Cerebellum (tissue), 5 donors: Measurements from ENCODE around the genes SYT4, EPG5 and C18orf25.

GRCh38 chr18:41695443-41695991 is 259.5 kb upstream of the PIK3C3 start:
- PRO-cap, 3 experiments, result no peak in any of the 3 experiments
- RAMPAGE, long total RNA, result no peak

DNA sequence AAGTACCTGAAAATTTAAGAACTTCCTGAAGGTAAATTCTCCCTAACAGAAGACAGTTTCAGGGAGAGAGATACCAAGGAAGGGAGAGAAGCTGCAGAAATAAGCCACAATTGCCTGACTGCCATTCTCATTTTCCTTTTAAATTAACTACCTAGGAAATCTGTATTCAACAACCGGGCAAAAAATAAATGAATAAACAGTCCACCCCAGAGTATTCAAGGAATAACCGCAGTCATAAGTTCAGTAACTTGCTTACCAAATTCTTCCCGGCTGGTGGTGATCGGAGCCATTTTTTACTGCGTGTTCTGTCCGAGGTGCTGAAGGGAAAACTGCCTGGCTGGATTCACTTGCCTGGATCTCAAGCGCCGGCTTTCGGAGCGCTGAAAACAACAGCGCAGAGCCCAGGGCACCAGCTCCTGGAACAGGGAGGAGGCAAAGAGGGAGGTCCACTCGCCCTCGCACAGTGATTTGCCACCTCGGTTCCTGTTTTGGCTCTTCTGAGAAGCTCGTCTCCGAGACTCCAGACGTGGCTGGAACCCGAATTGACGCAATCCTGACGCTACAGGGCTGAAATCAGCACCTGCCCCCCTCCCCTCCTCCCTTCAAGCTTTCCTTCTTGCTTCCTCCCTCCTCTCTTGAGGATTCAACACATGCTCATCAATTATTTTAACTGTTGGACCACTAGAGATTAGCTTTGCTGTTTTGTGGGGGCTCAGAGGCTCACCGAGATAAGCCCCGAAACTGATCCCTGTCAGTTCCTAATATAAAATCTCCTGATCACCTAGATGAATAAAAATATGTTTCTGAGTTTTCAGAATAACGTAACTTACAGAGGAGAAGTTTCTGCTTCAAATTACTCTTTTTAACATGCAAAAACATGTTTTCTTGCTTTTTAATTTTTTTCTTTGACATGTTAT is at the start of gene SYT4:
Gene SYT4 (minus strand): TSS at position 499 of the 917 bp plus-strand sequence.
- PRO-cap, 3 experiments, result peak in 3 of 3 experiments; most common plus-strand start position 523 of the sequence (in 2); most common minus-strand start position 499 of the sequence (in 3)
- RAMPAGE, long total RNA, result start-site peak on the minus strand centred at position 416 of the sequence, 233 bp wide, 915 and 498 reads in 2 replicates

GRCh38 chr18:44707842-44708234 is 27.1 kb downstream of the SETBP1 start:
- PRO-cap, 3 experiments, result no peak in any of the 3 experiments
- RAMPAGE, long total RNA, result no peak

- PRO-cap, 3 experiments, result peak in 2 of 3 experiments; most common plus-strand start chr18:44716160 (in 1); most common minus-strand start chr18:44715955 (in 1)
- RAMPAGE, long total RNA, result no peak
Measured at GRCh38 chr18:44715701-44716425, 35.2 kb downstream of the SETBP1 start.

GRCh38 chr18:44719475-44720037 is 38.9 kb downstream of the SETBP1 start:
- PRO-cap, 3 experiments, result no peak in any of the 3 experiments
- RAMPAGE, long total RNA, result no peak

DNA sequence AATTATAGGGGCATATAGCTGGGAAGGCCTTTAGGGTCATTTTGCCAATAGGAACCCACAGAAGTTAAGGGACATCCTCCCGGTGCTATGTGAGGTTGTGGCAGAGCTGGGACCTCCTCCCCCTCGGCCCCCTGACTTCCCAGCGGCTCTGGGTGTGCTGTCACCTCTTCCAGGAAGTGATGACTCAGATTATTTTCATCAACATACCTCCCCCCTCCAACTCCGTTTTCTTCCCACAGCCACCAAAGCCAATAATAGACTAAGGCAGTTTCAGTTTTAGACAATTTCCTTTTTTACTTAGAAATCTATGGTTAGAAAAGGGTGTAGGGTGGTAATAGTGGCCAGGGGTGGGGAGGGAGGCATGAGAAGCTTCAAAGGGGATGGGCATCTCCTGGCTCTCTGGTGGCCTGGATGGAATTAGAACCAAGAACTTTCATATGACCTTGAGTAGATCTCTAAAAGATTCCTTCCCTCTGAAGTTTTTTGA is 45.0 kb downstream of the SETBP1 start:
- PRO-cap, 3 experiments, result no peak in any of the 3 experiments
- RAMPAGE, long total RNA, result no peak

GRCh38 chr18:44741596-44742103 is 61.0 kb downstream of the SETBP1 start:
- PRO-cap, 3 experiments, result peak in 1 of 3 experiments; most common plus-strand start chr18:44741846 (in 1)
- RAMPAGE, long total RNA, result no peak

DNA sequence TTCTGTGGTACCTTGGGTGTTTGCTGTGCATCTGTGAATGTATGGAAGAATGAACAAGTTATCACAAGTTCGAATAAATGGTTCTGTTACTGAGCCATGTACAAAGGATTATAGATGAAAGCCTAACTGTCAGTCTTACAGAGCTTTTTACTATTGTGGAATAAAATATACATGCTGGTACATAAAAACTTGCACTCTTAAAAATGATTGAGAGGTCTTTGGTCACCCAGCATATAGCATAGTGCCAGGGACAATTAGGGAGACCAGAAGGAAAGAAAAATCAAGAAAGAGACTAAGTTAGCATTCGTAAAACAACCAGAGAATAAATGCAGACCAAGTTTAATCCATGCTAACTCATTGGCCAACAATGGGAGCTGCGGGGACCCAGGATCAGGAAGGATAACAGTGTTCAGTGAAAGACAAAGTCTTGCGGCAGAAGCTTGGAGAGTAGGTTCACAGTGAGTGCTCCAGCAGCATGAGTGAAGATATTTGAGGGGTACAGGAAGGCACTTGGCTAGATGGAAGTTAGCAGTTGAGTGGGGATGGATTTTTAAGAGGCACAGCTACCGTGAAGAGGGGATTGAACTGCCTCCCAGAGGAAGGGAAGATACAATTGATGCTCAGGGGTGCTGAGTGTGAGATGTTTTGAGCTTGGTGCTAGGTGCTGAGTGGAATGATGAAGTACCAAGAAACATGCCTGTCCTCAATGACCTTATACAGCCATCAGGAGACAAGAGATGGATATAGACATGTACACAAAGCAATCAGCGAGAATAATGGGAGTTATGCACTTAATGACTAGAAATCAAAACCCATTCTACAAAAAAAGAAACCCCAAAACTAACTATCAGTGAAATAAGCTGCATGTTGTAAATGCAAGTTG is 281.4 kb downstream of the SETBP1 start:
- PRO-cap, 3 experiments, result no peak in any of the 3 experiments
- RAMPAGE, long total RNA, result no peak

DNA sequence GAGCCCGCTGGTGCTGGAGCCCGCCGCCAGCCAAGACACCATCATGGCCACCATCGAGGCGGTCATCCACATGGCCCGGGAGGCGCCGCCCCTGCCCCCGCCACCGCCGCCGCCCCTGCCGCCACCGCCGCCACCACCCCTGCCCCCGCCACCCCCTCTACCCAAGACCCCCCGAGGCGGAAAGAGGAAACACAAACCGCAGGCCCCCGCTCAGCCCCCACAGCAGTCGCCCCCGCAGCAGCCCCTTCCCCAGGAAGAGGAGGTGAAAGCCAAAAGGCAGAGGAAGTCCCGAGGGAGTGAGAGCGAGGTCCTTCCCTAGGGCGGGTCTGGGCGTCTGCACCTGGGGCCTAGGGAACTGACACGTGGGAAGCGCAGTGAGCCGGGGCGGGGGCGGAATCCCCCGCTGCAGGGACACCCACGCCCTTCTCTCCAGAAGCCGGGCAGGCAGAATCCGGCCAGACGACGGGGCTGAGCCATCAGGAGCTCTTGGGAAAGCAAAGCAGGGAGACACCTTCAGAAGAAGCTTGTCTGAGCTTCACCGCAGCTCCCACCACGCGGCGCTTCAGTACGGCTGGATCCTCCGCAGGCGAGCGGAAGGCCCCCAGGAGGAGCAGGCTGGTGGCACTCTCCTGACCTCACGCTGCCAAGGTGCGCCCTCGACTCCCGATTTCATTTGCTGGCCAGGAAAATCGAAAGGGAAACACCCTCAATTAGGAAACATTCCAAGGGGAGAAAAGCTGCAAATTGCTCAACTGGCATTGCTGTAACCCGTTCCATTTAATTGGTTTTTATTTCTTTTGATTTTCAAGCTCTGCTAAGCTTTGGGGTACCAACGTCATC is 382.9 kb downstream of the SETBP1 start:
- PRO-cap, 3 experiments, result no peak in any of the 3 experiments
- RAMPAGE, long total RNA, result no peak

GRCh38 chr18:45324341-45324776 is 290.9 kb upstream of the SLC14A2 start:
- PRO-cap, 3 experiments, result no peak in any of the 3 experiments
- RAMPAGE, long total RNA, result no peak

DNA sequence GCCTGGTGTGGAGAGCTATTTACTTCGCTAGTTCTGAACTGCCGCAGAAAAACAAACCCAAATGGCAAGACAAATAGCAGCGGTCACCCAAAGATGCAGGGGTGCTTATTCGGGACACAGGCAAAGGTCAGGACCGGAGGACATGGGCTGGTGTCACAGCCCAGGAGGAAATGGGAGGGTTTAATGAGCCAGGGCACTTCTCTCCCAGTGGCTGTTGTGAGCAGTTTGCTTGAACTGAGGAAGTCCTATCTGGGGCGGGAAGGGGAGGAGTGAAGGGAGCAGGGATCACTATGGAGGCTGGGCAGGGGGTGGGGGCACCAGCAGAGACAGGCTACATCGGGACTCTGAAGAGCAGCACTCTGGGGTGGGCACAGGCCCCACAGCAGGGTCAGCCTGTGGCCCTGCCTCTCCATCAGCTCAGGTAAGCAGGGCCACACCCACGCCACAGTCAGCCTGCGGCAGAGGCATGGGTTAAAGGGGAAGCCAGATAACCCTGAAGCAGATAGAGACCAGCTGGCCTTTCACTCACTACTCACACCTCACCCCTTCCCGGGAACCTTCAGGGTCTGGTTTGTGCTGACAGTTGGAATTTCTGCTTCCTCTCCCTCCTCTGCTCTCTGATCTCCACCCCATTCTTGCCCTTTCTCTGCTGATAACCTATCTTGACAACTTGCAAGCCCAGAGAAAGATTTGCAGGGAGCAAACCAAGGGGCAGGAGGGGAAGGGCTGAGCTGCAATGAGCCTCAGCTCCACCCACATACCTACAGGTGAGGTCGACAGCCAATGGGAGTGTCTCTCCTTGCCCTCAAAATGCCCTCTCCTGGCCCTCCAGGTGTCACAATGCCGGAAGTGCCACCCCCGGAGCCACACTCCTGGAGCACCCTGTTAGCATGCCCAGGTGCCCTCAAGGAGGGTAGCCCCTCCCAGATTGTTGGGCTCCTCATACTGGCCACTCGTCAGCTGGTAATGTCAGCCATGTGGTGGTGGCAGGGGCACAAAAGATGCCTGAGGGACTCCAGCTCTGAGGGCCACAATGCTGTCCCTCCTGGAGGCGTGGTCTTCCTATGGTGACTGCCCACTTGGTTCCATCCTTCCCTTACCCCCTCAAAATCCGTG is 3.6 kb downstream of the SIGLEC15 start:
- PRO-cap, 3 experiments, result no peak in any of the 3 experiments
- RAMPAGE, long total RNA, result no peak

GRCh38 chr18:45838443-45839233 is 13.2 kb downstream of the SIGLEC15 start:
- PRO-cap, 3 experiments, result no peak in any of the 3 experiments
- RAMPAGE, long total RNA, result no peak

- PRO-cap, 3 experiments, result no peak in any of the 3 experiments
- RAMPAGE, long total RNA, result no peak
Measured at GRCh38 chr18:45896536-45897007, 70.6 kb downstream of the EPG5 start.

- PRO-cap, 3 experiments, result no peak in any of the 3 experiments
- RAMPAGE, long total RNA, result no peak
Measured at GRCh38 chr18:45962841-45963496, 4.2 kb downstream of the EPG5 start.

GRCh38 chr18:45967007-45967777 is at the start of gene EPG5:
Gene EPG5 (minus strand): TSS chr18:45967329.
- PRO-cap, 3 experiments, result peak in 3 of 3 experiments; most common plus-strand start chr18:45967498 (in 2); most common minus-strand start chr18:45967273 (in 2)
- RAMPAGE, long total RNA, result no peak

DNA sequence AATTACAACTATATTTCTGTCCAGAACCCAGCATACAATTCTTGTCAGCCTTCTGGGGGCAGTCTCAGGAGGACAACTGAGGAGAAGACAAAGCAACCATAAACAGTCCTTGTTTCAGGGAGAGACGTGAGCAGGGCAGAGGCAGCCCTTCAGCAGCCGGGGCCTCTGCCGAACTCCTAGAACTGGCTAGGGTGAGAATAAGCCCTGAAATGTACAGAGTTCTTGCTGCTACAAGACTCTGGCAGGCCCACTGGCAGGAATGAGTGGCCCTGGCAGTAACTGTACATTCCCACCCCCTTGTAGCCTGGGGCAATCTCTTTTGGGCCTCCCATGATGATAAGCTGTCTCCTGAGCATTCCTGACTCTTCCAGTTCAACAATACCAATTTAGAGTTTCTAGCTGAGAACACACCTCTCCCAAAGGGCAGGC is 15.4 kb upstream of the C18orf25 start:
- PRO-cap, 3 experiments, result no peak in any of the 3 experiments
- RAMPAGE, long total RNA, result no peak

- PRO-cap, 3 experiments, result peak in 3 of 3 experiments; most common plus-strand start chr18:46174084 (in 2); most common minus-strand start chr18:46173900 (in 1)
- RAMPAGE, long total RNA, result no peak
Measured at GRCh38 chr18:46173097-46174436, at the start of gene C18orf25. Gene C18orf25 (plus strand): TSS chr18:46174034.

DNA sequence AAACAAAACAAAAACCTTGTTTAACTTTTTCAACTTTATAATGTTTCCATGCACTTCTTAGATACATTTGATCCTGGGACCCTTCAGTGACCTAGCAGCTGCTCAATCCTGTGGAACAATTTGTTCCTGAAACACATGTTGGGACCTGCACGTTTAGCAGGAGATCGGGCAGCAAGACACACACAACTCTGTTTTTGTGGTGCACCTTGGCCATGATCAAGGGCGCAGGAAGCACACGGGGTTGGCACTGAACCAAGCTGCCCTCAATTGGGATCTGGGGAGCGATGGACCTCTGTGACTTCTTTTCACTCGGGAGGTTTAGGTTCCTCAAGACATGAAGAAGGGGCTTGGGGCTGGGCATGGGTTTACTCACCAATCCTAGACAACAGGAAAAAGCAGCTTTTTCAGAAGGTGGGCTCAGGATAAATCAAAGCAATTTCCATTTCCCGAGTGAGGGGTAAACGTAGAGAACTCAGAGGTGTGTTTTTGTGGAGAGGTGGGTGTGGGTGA is 54.6 kb downstream of the RNF165 start:
- PRO-cap, 3 experiments, result no peak in any of the 3 experiments
- RAMPAGE, long total RNA, result no peak

- PRO-cap, 3 experiments, result no peak in any of the 3 experiments
- RAMPAGE, long total RNA, result no peak
Measured at GRCh38 chr18:46803312-46803992, 46.6 kb upstream of the ST8SIA5 start.

- PRO-cap, 3 experiments, result no peak in any of the 3 experiments
- RAMPAGE, long total RNA, result no peak
Measured at GRCh38 chr18:46945909-46946353, 28.5 kb downstream of the KATNAL2 start.